ENCODE measurements around the genes HEYL and BMP8B.

- PRO-cap, result no peak
Observed at GRCh38 chr1:39350656-39351140, 140.7 kb upstream of the BMP8A start.

GRCh38 chr1:39357338-39358009 lies 134.0 kb upstream of the BMP8A start:
- PRO-cap, result no peak

- PRO-cap, result no peak
Observed at GRCh38 chr1:39387292-39387811, 104.1 kb upstream of the BMP8A start.

DNA sequence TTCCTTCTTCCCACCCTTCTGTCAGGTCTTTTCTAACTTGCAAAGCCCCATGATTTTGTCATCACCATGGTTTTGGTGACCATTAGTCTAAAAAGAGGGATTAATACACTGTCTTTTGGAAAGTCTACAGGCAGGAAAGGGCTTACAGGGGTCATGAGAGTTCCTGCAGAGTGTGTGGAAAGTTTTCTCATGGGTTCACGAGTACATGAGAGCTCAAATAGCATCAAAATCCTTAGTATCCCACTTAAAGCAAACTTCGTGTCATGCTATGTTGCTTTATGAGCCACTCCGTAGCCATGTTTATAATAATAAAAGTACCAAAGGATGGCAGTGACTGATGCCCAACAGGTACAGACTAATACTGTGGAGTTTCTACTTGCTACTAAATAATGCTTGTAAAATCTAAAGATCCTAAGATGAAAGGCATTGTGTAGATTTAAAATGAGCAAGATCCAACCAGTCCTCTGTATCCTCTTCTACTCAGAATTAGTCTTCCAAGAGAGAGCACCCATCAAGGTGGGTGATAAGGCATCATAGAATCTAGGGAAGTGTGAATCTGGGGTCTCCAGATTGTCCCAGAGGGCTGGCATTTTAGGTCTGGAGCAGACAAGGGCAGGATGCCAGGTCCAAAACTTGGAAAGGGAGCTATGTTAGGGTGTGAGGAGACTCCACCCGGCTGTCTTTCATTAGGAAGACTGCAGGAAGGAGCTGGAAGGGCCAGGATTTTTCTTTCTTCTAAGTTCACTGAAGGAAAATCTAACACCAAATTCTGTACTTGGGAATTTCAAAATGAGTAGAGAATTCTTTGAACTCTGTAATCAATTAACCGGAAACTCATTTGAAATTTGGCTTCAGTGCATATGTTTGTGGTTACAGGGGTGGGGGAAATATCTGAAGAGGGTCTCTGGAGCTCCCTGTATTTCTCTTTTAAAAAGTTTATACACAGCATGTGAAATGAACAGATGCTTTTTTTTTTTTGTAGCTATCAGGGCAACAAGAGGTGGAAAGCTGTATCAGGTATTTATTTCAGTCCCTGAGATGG lies 86.2 kb upstream of the BMP8A start:
- PRO-cap, result no peak

DNA sequence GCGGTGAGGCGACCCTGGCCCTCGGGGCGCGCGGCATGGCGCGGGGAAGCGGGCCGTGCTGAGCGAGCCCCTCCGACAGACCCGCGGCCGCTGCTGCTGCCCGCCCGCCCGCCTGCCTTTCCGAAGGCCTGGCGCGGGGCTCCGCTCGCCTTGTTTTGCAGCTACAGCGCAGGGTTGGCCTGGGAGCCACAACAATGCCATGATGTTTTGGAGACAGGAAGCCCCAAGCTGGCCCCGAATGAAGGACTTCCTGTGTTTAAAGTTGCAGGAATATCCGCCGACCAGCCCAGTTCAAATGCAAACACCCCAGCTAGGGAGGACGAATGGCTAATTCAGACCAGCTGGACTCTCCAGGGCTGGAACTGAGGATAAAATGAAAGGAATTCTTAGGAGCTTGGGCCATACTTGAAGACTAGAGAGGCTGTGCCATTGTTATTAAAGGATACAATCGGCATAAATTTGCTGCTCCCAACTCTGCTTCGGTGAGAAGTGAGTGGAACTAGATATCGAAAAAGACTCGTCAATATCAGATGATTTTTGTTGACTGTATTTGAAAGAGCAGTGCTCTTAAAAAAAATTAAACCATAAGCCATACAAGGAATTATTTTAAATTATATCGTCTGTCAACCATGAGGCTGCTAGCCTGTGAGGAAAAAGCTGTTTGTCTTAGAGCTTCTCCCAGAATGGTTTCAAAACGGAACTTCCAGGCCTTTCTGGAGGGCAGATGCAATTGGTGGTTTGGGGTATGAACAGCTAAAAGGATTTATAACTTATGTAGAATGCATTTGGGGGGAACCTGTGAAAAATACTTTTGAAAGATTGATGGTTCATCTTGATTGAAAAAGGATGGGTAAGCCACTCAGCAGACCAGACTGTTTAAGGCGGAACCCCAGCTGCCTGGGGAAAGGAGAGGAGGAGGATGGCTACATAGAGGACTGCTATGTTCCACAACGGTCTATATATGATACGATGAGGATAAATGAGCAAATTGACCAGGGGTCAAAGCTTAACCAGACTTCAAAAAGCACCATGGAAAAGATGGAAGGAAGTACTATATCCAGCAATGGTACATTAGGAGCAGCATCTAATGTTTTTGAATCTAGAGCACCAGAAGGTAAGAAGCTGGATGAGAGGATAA lies 81.6 kb upstream of the BMP8A start:
- PRO-cap, result bidirectional peak, plus-strand start at position 382 of the sequence, minus-strand start at position 124 of the sequence

DNA sequence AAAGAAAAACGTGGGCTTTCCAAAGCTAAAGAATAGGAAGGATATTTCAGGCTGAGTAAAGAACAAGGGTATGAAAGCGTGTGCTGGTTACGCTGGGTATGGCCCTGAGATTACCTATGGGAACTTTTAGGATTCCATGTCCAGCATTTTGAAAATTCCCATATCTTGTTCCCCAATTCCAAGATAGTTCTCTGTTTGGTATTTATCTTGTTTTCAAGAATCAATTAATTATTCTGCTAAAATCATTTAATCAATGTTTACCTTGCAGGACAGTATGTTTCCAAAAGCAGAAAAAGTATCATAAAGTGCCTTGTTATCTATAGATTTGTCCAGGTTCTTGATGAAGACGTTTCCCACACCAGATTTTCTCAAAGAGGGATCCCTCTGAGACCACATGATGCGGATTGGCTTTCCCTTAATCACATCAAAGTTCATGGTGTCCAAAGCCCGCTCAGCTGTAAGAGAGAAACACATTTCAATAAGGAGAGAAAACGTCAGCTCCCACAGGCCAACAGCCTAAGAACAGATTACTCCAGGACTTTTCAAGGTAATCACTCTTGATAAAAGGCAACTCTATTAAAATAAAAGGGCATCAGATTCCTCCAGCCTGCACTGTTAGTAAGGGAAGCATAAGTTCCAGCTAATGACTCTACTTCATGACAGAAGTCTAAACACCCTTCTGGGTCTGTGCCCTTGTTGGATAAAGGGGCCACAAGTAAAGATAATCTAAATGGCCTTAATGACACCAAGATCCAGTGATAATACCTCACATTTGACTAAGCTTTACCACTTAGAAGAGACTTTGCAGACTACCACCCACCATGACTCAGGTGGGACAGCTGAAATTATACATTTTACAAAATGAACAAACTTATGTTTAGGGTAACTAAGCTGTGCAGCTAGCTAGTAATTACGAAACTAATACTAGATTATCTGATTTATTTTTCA lies 4.2 kb downstream of the PABPC4 start:
- PRO-cap, result no peak

- PRO-cap, result no peak
Observed at GRCh38 chr1:39574244-39575348, 2.0 kb downstream of the PABPC4 start.

DNA sequence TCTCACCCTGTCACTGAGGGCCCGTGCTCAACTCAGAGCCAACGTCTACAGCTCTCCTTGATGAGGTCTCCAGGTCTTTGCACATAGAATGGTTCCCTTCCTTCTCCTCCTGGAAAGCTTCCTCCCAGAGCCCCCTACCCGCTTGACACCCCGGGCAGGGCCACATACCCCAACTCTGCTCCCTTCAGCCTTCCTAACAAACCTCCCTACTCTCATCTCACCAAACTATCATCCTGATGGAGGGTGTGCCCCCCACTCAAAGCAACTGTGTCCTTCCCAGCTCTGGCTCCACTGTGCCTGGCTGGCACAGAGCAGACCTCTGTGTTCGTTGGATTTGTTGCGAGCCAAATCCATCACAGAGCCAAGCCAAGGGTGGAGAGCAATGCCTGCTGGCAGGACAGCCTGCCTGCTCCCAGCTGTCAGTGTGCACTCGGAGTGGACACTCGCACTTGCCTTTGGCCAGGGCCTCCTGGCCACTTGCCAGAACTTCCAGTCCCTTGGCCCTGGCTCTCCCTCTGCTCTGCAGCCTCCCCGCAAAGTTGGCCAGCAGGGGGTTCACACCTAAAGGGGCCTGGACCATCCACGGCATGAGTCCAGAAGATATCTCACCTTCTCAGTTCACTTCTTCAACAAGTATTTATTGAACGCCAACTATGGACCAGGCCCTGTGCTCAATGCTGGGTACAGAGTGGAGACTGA lies 16.5 kb downstream of the HEYL start:
- PRO-cap, result no peak

- PRO-cap, result no peak
Observed at GRCh38 chr1:39625977-39626416, 13.4 kb downstream of the HEYL start.

GRCh38 chr1:39639485-39640457 lies at the start of gene HEYL:
Gene HEYL (minus strand): TSS chr1:39639643.
- PRO-cap, result unidirectional peak, minus-strand start at chr1:39639950

DNA sequence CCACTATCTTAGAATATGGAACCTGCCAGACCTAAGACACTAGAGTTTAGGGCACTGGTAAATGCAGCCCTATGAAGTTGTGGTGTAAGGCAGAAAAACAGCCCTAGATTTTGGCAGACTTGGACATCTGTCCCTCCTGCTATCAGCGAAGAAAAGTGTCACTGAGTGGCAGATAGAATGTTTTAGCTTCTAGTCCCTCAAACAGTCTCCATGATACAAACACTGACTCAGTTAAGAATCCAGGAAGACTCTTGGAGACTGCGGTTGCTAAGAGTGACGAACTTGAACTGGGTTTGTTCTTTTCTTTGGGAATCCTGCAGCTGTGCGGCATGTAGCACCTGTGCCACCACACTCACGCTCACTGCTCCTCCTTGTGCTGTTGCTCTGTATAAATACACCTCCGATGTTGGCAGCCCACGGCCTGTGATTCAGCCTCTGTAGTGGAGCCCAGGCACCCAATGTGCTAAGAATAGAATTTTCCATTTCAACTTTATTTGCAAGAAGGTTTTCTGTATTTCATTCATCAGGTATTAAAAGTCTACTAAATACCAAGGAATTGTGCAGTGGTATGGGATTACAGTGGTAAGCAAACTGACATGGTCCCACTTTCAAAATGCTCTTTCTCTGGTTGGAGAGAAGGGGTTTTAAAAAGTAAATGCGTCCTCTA lies 5.5 kb upstream of the PPIE start:
- PRO-cap, result no peak

- PRO-cap, result bidirectional peak, plus-strand start at chr1:39789002, minus-strand start at chr1:39788849
Observed at GRCh38 chr1:39788436-39789803, at the start of gene BMP8B. Gene BMP8B (minus strand): TSS chr1:39788865.

GRCh38 chr1:39817266-39817840 lies 28.7 kb upstream of the BMP8B start:
- PRO-cap, result no peak

DNA sequence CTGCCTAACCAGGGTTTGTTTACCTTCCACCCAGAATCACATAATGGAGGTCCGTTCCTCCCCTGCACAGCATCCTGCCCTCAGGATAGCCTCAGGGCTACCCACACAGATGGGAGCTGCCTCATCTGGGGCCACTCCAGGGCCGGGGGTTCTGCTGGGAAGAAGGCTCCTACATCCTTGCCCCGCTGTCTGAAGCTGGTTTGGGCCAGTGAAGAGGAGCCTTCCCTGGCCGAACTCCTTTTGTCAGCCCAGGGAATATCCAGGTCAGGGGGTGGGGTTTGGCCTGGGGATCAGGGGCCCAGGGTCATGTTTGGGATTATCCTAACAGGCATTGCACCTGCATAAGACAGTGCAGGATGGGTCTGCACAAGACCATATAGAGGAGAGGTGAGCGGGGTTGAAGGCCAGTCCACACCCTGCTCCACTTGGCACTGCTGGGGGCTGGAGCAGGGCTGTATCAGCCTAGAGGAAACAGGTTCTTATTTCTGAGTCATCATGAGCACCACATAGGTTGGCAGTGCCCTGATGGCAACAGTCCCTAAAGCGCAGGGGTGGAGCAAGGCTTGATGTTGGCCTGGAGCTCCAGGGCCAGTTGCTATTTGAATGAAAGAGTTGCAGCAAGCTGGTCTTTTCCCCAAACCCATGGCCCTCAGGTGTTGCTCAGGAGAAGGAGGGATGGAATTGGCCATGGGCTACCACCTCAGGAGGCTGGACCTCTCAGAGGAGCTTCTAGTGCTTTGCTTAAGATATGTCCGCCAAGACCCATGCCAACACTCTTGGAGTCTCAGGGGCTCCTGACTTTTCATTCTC lies 29.7 kb upstream of the BMP8B start:
- PRO-cap, result no peak

GRCh38 chr1:39825321-39826171 lies 36.9 kb upstream of the BMP8B start:
- PRO-cap, result no peak

DNA sequence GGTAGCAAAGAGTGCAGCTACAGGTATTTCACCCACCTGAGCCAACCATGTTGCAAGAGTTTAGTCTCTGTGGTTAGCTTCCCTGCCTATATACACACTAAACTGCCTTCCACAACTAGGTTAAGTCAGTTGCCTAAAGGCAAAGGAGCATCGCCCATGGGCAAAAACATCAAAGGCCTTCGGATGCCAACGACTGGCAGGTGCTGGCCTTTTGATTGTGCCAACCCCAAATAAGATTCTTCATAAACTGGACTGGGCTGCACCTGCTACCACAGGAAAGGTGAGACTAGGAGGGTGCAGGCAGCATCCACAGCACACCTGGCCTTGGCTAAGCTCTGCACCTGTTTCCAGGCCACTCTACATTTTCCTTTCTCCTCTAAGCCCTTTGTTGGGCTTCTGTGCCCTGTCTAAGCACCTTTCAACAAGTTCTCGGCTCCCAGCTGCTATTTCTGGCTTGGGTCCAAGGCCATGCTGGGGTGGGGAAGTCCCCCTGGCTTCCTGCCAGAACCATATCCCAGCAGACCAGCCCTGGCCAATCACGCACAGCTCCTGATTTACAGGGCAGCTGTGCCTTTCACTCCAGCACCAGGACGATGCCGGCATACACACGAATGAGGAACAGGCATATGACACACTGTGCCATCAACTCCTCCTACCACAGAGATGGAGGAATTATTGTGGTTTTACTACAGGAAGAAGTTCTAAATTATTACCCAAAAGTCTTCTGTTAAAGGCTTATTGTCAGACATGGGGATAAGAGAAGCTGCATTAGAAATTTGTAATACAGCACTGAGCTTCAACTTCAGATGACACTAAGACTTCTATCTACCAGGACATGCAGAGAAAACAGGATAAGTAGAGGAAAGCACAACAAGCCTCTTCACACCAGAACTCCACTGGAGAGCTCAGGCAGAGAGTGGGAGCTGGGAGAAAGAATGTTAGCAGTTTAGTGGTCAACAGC lies 37.7 kb downstream of the TRIT1 start:
- PRO-cap, result no peak

DNA sequence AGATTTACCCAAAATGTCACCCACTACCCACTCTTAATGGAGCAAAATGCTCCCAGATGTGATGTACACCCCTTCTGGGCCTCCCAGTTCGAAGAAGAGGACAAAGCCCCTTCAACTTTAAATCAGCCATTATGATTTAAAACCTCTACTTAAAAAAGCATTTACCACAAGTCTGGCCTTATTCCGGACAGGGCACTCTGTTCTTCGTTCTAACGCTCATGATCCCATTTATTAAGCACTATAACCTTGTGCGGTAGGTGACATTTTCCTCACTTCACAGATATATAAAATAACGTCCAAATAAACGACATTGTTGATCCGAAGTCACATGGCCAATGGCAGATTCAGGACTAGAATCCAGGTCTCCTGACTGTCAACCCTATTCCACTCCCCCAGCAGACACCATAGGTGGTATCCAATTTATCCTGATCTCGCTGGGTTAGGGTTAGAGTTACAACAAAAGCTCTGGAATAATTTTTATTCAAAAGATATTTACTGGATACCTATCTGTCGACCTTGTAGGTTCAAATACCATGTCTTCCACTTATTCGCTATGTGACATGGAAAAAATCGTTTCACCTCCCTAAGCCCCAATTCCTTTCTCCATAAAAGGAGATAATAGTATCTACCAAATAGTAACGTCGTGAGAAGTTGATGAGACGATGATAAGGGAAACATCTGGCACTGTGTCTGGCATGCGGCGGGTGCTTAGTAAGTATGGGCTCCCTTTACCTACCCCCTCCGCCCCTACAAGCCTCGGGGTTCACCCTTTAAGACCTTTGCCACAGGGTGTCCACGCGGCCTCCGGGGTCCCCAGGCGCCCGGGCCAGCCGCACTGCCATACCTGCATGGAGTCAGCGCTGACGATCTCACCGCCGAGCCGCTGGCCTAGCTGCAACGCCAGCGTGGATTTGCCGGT lies 571 bp downstream of the TRIT1 start:
- PRO-cap, result bidirectional peak, plus-strand start at position 791 of the sequence, minus-strand start at position 601 of the sequence

DNA sequence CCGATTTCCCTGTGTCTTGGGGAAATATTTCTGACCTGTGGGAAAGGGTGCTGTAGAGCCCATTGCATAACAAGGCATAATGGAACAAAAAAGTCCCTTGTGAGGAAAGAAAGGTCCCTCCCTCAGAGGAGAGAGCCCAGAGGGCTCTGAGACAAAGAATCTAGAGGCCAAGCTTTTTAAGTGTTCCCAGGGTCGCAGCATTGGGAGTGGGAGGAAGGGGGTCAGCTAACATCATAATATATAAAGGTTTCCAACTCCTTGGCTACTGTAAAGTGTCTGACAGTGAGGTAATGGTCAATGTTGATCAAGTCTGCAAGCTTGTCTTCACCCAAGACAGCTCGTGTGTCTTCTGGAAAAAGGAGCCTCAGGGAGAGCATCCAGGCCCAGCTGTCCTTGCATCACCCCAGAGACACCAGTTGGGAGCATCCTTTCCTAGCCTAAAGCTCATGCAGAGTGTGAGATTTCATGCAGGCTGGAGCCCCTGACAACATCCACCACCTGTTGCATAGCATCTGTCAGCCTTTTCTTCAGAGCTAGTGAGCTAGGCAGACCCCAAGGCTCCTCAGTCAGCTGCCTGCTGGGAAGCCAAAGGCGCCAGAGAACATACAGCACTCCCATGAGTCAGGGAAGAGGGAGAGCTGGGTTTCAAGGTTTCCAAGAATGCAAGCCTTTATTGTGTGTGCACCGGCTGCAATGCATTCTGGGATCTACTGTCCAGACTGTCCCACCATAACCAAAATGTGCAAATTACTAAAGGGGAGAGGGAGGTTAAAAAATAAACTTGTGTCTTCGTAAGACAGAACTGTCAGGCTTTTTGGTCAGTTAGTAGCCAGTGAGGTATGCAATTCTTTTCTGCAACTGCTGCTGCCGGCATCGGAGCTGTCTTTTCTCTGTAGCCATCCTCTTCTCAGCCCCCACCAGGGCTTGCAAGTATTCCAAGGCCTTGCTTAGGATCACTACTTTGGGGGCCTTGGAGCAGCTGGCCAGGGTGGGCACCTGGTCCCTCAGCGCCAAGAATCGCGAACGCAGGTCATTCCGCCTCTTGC lies 4.8 kb downstream of the MYCL start:
- PRO-cap, result no peak

- PRO-cap, result no peak
Observed at GRCh38 chr1:39961114-39961380, 6.1 kb downstream of the MFSD2A start.

- PRO-cap, result no peak
Observed at GRCh38 chr1:40038973-40039385, 1.6 kb upstream of the CAP1 start.